Endothelial cell (in vitro differentiated cells): Measurements from ENCODE around the genes WNT3A, IBA57 and OBSCN.

DNA sequence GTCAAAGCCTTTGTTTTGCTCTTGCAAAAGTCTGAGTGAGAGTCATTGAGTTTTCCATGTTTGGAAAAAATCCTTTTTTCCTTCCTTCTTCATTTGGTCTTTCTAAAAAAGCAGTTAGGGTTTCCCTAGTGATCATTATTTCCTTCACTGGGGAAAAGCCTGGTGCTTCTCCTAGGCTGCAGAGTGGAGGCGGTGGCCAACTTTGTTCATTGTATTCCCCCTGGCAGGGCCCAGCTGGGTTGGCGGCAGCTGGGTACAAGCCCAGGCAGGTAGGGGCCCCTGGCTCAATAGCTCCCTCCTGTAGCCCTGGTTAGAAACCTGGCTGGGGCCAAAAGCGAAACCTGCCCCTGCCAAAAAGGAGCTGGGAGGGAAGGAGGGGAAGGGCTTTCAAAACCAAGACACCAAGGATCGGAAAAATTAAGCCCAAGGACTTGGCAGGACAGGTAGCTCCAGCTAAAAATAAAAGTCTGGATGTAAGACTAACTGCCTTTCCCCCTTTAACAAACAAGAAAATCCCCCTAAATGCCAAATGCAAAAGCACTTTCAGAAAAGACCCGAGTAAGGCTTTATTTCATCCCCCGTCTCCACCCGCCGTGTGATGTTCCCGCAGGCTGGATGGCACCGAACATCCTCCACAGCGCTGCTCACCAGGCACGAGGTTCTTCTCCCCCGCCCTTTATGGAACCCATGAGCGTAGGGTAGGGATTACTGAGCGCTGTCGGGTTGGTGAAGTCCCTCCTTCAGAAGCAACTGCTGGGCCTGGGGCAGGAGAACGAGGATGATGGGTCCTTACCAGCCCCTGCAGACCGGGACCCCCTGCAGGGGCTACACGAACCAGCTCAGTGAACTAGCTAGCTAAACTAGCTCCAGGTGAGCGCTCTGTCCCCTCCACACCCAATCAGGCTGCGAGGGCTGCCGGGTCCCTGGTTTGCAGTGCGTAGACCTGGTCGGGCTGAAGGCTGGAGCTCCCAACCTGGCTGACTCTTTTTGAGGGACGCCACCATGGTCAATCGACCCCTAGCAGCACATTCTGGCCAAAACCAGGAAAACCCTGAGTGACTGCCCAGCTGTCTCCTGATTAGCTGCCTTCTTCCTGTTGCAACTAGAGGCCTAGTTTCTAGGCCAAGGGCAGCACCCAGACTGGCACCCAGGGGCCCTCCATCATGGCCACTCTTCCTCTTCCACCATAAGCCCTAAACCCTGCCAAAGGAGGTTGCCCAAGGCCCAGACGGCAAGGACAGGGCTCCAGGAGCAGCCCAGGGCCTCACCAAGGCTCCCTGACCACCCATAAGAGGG lies 80.6 kb downstream of the ITPKB start:
- PRO-cap, result no peak

GRCh38 chr1:226674526-226675876 lies 64.1 kb downstream of the ITPKB start:
- PRO-cap, result bidirectional peak, plus-strand start at chr1:226675291, minus-strand start at chr1:226675061

GRCh38 chr1:226704480-226705002 lies 34.5 kb downstream of the ITPKB start:
- PRO-cap, result no peak

DNA sequence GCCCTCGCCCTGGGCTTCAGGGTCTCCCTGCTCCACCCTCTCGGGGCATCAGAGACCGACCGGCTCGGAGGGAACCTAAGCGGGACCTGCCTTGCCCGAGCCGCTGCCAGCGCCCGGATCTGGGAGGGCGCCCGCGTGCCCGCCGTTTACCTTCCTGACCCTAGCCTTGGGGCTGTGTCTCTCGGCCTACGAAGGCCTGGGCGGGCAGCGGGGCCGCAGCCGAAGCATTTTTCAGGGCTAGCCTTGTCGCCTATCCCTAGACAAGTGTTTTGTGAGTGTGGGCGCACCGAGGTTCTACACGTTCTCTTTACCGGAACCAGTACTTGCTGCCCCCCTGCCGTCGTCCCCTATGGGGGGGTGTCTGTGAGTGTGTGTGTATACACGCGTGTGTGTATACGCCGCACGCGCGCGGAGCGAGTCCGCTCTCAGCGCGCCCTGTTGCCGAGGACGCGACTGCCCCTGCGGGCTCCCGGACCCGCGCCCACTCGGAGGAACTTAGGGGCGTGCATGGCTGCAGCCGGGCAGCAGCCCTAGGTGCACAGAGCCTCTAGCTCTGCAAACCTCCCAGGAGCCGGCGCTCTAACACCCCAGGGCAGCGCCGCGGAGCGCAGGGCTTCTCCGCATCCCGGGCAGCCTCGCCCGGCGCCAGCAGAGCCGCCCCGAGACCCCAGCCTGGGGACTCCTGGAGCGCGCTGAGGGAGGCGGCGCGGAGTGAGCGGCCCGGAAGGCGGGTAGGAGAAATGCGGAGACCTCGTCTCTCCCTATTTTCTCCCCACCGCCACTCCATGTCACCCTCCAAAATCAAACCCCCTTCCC lies 775 bp downstream of the ITPKB start:
- PRO-cap, result bidirectional peak, plus-strand start at position 177 of the sequence, minus-strand start at position 121 of the sequence; bidirectional peak, plus-strand start at position 707 of the sequence, minus-strand start at position 684 of the sequence

DNA sequence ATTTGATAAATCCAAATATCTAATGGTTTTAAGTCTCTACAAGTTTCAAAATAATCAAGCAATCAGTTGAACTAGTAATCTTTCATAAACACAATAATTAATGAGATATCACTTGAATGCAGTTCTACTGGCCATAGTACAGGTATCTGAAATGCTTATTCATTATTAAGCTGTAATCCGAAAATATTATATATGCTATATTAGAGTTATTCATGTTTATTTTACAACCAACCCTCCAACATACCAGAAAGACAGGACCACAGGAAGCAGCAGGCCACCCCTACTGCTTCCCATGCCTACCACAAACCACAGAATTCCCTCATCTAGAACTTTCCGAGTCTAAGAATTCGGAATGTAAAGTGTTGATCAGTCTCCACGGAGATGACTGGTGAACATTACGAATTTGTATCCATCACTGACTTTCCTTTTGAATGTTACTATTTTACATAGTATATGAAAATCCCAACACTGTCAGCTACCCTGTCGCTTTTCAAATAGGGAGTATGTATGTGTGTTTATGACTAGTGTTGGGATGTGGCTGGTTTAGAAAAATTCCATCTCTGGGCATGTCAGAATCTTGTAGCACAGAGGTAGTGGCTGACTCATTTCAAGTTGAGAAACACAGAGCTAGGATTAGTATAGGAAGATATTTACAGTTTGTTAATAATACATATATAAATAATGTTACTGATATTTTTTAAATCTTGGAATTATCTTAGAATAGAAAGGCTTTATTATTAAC lies 118.2 kb downstream of the COQ8A start:
- PRO-cap, result no peak

DNA sequence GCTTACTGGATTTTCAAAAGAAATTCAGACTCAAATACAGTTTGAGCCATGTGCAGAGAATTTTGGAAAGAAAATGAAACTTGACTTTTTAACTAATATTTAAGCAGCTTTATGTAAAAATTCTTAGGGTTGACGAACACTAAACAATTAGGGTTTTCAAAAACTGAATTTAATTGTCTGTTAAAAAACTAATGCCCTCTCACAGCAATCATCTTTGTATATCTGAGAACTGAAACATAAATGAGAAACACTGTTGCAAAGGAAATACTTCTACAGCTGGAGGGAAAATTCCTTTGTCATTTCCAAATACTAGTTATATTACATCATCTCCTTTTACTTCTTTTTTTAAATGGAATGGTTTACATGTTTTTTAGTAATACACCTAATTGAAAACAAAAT lies 19.2 kb downstream of the CDC42BPA start:
- PRO-cap, result unidirectional peak, minus-strand start at position 242 of the sequence

- PRO-cap, result no peak
These were observed 5.0 kb upstream of the CDC42BPA start for GRCh38 chr1:227323226-227323661.

GRCh38 chr1:227765865-227766877 lies 30.9 kb downstream of the SNAP47 start:
- PRO-cap, result no peak

GRCh38 chr1:227887619-227888291 lies 60.0 kb downstream of the WNT9A start:
- PRO-cap, result unidirectional peak, minus-strand start at chr1:227887827; unidirectional peak, minus-strand start at chr1:227887903

DNA sequence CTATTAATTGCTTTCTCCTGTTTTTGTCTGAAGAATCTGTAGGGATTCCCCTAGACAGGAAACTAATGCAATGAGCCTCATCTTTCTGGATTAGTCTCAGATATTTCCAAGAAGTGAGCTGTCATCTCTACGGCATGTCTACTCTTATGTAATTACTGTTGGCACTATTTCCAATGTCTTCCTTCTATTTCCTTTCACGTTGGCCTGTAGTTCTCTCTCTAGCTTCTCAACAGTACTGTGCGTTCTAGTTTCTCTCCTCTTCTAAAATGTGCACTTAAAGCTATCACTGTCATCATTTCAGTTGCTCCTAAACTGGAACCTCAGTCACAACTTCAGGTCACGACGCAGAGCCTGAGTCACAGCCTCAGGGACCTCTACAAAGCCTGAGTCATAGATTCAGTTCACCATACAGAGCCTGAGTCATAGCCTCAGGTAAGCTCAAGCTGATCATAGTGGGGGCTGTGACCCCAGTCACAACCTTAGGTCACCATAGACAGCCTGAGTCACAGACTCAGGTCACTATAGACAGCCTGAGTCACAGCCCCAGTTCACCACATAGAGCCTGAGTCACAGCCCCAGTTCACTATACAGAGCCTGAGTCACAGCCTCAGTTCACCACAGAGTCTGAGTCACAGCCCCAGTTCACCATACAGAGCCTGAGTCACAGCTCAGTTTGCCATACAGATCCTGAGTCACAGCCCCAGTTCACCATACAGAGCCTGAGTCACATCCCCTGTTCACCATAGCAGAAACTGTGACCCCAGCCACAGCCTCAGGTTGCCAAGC lies 13.1 kb downstream of the WNT9A start:
- PRO-cap, result no peak

GRCh38 chr1:227946121-227947211 lies 1.3 kb downstream of the WNT9A start:
- PRO-cap, result no peak

DNA sequence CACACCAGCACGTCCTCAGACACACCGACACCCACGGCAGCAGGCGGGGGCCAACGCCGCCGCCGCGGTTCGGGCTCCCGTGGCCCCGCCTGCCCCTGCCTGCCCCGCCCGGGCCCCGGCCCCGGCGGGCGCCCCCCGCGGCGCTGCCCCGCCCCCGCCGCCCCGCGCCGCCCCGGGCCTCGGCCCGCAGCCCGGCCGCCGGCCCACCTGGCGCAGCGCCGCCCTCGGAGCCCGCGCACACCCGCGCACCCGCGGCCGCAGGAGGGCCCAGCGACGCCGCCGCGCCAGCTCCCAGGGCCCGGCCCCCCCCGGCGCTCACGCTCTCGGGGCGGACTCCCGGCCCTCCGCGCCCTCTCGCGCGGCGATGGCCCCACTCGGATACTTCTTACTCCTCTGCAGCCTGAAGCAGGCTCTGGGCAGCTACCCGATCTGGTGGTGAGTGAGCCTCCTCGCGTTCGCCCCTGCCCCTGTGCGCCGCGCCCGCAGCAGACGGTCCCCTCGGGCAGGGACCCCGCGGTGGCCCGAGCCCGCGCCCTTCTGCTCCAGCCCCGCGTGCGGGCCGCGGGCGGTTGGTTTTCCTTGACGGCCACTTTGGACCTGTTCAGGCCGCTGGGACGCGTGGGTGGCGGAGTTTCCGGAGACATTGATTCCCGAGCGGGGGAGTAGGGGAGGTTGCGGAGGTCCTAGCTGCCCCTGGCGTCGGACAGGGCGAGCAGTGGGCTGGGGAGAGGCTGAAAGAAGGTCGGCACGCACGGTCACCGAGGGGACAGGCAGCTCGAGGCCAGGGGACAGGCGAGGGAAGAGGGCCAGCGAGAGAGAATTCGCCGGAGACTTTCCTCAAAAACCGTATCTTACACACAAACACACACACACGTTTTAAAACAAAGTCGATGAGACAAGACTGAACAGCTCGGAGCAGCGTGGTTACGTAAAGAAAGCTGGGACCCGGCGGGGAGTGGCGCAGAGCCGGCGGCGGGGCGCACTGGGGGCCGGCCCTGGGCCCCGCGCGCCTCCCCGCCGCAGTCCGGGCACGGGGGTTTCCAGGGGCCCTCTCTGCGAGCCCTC lies at the start of gene WNT3A:
TSS of gene WNT3A (plus strand) at position 234 of the 1,065 bp plus-strand sequence.
- PRO-cap, result no peak

DNA sequence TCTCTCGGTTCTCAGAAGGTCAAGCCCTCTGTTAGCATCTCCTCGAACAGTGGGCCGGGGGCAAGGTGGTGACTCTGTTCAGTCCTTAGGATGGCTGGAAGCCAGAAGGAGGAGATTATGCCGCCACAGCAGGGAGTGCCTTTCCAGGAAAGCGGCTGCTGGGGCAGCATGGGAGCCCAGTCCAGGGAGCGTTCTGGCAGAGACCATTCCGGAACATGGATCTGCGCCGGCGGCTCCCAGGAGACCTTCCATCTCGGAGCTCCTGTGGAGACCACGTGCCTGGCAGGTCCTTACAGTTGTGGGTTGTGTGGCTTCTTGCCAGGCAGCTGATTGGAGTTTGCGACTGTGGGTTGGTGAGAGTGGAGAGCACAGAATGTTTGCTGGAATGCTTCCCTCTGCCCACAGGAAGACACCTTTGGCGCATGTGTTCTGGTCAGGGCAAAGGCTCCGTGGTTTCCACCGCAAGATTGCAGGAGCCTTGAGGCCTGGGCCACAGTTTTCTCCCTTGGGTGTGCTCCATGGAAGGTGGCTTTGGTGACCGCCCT lies 1.5 kb downstream of the GUK1 start:
- PRO-cap, result no peak

GRCh38 chr1:228165205-228166368 lies at the start of gene IBA57:
TSS of gene IBA57 (plus strand) at chr1:228165804.
- PRO-cap, result bidirectional peak, plus-strand start at chr1:228165804, minus-strand start at chr1:228165460; bidirectional peak, plus-strand start at chr1:228166147, minus-strand start at chr1:228166044

DNA sequence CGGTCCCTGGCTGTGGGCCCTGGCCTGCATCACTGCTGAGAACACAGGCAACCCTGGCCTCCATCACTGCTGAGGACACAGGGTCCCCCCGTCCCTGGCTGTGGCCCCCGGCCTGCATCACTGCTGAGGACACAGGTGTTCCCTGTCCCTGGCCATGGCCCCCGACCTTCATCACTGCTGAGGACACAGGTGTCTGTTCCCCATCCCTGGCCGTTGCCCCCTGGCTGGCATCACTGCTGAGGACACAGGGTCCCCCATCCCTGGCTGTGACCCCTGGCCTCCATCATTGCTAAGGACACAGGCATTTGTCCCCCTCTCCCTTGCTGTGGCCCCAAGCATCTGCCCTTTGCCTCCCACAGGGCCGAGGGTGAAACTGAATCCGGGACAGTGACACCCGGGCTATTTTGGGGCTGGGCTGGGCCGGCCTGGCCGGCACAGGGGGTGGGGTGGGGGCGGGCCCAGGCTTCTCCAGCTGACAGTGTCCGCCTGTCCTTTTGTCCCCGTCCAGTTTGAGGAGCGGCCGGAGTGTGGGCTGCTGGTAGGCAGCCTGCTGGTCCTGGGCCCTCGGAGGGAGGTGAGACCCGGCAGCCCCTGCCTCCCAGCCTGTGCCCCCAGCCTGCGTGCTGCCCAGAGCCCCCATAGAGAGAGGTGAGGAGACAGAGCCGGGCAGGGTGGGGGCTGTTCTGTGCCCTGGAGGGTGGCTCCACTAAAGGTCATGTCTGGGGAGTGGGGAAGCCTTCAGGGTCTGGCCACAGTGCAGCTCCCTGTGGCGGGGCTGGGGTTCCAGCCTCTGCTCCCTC lies at the start of gene OBSCN:
TSS of gene OBSCN (plus strand) at position 507 of the 800 bp plus-strand sequence.
- PRO-cap, result no peak

GRCh38 chr1:228216200-228216814 lies 8.5 kb downstream of the OBSCN start:
- PRO-cap, result no peak

DNA sequence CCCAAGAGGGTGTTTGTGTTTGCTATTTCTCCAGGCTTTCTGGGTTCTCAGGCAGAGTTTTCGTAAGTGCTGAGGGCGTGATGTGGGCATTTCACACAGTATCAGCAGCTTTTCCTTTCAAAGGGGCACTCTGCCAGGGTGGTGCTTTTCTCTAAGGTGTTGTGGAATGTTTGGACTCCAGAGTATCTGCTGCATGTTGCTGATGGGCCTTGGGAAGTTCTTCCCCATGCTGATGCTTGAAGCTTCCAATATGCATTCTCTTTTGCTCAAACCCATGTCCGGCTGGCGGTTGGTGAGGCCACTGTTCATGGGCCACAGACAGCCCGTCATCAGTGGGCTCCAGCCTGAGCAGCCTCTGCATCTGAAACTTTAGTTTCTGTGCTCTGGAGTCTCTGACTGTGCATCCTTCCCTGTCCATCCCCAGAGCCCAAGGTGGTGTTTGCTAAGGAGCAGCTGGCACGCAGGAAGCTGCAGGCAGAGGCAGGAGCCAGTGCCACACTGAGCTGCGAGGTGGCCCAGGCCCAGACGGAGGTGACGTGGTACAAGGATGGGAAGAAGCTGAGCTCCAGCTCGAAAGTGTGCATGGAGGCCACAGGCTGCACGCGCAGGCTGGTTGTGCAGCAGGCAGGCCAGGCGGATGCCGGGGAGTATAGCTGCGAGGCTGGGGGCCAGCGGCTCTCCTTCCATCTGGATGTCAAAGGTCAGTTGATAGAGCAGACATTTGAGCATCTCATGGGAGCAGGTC lies 16.4 kb downstream of the OBSCN start:
- PRO-cap, result no peak

DNA sequence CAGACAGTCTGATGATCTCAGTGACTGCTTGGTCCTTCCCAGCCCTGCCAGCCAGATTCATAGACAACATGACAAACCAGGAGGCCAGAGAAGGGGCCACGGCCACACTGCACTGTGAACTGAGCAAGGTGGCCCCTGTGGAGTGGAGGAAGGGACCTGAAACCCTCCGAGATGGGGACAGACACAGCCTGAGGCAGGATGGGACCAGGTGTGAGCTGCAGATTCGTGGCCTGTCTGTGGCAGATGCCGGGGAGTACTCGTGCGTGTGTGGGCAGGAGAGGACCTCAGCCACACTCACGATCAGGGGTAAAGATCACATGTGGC lies 96.4 kb downstream of the OBSCN start:
- PRO-cap, result no peak

GRCh38 chr1:228353208-228353565 lies 53.4 kb downstream of the TRIM11 start:
- PRO-cap, result no peak

DNA sequence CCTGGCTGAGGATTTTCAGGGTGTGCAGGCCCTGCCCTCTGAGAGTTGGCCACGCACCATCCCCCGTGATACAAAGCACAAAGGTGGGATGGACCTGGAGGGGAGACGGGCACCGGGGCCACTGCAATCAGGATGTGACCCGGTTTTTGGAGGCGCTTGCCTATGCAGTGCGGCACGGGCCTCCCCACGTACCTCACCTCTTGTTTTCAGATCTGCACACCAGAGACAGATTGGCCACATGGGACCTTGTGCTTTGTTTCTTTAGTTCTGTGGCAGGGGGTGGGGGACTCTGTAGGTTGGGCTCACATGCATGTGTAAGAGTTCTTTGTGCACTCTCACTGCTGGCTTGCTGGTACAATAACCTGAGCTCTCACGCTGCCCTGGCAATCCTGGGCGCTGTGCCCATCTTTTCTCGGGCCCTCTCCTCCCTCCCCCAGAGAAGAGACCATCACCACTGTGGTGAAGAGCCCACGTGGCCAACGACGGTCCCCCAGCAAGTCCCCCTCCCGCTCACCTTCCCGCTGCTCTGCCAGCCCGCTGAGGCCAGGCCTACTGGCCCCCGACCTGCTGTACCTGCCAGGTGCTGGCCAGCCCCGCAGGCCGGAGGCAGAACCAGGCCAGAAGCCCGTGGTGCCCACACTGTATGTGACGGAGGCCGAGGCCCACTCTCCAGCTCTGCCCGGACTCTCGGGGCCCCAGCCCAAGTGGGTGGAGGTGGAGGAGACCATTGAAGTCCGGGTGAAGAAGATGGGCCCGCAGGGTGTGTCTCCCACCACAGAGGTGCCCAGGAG lies 47.3 kb downstream of the TRIM11 start:
- PRO-cap, result no peak